Bronchus (tissue), 1 donor: ENCODE data around the gene CD79B.

- PRO-cap, result no peak
These were observed 14.7 kb upstream of the CYB561 start for GRCh38 chr17:63460816-63461198.

DNA sequence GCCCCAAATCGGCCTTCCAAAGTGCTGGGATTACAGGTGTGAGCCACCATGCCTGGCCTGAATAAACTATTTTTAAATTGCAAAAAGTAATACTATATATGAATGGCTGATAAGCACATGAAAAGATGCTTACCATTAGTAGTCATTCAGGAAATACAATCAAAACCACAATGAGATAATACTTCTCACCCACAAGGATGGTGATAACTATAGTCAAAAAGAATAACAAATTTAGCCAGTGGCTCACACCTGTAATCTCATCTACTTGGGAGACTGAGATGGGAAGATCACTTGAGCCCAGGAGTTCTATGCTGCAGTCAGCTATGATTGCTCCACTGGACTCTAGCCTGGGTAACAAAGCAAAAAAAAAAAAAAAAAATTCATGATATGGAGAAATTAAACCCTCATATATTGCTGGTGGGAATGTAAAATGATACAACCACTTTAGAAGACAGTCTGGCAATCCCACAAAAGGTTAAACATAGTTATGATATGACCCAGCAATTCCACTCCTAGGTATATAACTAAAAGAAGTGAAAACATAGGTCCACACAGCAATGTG is 2.3 kb upstream of the TACO1 start:
- PRO-cap, result no peak

DNA sequence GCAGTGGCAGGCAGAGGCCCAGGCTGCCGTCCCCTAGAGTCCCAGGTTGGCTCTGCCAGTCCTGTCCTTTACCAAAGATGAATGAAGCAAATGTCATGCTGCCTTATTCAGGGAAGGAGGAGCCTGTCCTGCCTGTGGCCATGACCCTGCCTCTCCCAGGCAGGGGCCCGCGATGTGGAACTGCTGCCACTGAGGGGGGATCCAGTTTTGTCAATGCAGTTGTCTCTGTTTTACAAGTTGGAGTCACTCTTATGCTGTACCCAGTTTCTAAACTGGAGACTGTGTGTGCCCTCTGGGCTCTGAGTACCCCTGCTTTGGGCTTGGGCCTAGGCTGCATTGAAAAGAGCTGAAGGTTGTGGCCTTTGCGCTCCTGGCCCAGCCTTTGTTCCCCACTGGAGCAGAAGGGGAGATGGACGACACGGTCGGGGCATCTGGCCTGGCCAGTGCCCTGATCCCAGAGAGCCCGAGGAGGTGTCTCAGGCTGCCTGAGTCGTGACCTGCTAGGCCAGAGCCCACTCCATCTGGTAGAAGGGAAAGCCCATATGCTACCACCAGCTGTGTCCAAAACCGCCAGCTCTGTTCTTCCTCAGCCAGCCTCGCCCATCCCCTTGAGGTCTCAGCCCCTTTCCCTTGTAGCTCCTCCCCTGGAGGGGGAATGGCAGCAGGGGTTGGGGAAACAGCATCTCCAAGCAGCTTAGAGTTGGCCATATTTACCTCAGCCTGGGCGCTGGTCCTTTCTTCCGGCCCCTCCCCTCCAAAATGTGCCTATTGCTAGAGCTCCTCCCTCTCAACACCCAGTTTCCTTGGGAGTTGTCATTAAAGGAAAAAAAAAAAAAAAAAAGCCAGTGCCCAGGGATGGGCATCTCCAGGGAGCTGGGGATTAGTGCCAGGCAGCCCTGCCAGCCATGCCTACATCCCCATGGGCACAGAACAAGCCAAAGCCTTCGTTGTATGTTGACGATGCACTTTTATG is 5.4 kb downstream of the LIMD2 start:
- PRO-cap, result no peak

GRCh38 chr17:63702725-63703291 is 2.9 kb upstream of the LIMD2 start:
- PRO-cap, result no peak

DNA sequence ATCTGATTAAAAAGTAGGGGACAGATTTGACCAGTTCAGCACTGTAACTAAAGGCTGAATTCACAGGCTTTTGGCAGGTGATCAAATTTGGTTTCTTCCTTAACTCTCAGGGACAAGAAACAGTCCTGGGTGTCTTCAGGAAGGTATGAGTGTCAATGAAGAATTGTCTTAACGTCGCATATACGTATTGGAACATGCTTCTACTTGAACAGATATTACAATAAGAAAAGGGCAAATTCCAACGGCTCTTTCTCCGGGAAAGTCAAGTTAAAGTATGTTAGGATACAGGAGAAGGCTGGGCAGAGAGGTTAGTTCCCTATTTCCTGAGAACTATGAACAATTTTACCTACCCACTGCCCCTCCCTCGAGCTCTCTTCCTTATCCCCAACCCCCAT is 784 bp downstream of the STRADA start:
- PRO-cap, result no peak

DNA sequence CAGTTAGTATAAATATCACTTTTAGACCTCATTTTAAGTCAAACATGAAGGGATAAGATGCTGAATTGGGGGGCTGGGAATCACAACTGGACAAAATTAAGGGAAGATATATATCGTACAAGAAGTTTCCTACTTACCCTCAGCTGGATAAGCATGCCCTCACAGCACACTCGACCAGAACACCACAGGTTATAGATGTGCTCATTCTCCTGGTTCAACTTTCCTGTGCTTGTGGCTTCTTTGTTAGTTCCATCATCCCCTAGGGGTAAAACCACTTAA is 12.4 kb downstream of the CCDC47 start:
- PRO-cap, result no peak

DNA sequence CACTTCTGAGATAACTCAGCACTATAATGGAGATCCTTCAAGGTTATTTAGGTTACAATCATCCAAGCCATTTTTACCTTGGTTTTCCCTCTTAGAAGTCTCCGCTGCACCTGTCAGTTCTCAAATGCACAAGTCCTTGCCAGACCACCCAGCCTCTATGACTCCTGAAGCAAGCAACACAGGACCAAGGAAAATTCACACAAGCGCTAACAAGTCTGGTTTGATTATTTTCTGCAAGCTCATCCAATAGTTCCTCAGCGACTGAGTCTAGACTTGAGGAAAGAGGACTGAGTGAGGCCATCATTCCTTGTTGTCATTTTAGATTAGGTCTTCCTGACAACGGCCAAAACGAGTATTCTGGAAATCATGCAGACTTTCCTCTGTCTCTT is 703 bp downstream of the CCDC47 start:
- PRO-cap, result unidirectional peak, plus-strand start at position 270 of the sequence

- PRO-cap, result no peak
These were observed 12.9 kb downstream of the DDX42 start for GRCh38 chr17:63786866-63787316.

DNA sequence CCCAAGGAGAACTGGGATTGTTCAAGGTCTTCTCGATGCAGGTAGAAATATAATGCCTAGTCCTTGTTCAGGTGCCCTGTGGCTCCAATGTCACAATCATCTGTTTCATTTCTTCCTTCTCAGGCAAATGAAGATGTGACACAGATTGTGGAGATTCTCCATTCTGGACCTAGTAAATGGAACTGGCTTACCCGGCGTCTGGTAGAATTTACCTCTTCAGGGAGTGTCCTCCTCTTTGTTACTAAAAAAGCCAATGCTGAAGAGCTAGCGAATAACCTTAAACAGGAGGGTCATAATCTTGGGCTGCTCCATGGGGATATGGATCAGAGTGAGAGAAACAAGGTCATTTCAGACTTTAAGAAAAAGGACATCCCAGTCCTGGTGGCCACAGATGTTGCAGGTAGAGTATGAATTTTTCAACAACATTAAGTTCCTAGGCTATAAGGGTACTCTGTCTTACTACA is 15.4 kb upstream of the PSMC5 start:
- PRO-cap, result no peak

DNA sequence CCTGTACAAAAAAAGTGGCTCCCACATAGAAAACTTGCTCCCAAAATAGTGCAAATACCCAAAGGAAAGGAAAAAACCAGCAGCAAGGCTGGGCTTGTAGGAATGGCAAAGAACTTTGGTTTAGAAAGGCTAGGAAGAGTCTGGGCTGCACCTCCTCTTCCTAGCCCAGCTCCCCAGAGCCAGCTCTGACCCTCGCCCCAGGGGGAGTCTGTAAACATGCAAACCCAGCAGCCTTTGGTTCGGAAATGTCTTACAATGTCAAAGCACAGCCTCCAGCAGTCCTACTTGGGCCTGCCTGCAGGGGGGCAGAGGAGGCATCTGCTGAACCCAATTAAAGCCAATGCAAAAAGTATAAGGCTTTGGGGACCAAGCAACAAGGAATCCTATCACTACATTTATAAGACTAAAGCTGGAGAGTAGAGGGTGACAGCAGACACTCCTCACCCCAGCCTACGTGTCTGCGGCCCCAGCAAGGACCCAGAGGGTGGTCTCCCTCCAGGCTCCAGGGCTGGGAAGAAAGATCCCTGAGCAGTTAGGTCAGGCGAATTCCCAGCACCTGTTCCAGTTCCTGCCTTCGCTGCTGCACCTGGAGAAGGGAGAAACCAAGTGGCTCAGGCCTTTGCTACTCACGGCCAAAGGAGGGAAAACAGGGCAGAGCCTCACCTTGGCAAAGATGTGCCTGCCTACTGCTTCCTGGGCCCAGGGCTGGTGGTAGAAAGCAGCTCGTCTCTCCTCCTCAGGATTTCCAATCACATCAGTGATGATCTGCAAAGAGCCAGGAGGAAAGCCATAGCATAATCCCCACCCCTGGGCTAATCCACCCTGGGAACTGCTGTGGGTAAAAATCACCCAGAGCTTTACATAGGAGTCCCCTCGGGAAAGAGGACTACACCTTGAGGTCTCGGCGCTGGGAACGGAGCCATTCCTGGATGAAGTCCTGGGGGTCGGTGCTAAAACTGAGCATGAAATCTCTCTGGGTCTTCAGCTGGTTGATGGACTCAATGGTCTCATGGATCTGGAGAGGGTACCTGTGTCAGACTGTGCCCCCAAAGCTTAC is 5.3 kb upstream of the FTSJ3 start:
- PRO-cap, result no peak

GRCh38 chr17:63840376-63841018 is 2.0 kb downstream of the SMARCD2 start:
- PRO-cap, result no peak

- PRO-cap, result bidirectional peak, plus-strand start at chr17:63932466, minus-strand start at chr17:63932364
These were observed at the start of gene CD79B for GRCh38 chr17:63931911-63932575. CD79B (minus strand) TSS chr17:63932331.

DNA sequence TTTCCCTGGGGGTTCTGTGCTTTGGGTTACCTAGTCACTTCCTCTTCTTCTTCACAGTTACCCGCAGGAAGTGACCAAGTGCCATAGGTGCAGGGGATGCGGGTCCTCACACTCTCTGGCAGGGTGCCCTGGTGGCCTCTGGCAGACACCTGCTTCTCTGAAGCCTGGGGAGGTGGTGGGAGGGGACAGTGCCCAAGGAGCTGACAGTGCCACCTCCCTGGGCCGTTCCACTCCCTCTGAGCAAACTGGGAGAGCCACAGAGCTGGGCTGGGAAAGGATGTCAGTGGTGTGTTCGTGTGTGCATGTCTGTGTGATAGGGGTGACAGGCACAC is 18.2 kb downstream of the SCN4A start:
- PRO-cap, result no peak

GRCh38 chr17:64019375-64020033 is 929 bp downstream of the ICAM2 start:
- PRO-cap, result no peak

GRCh38 chr17:64077070-64077789 is 52.7 kb downstream of the ERN1 start:
- PRO-cap, result no peak

DNA sequence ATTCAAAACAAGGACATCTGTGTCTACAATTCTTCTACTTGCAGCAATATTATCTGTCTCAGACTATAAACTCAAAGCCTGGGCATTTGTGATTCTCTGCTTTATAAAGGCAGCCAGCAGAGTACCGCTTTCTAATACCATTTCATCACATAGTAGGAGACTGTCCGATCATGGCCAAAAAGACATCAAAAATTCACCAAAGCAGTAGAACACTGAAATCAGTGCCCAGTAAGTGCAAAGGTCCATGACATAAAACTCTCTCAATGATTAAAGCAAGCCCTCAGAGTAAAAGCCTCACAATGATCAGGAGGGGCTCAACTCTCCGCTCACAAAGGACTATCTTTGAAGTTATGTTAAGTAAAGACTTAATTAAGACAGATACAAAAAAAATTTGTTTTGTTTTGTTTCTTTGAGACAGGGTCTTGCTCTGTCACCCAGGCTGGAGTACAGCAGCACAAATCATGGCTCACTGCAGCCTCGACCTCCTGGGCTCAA is 23.0 kb downstream of the ERN1 start:
- PRO-cap, result no peak

- PRO-cap, result no peak
These were observed 35.9 kb downstream of the PECAM1 start for GRCh38 chr17:64354810-64355173.

DNA sequence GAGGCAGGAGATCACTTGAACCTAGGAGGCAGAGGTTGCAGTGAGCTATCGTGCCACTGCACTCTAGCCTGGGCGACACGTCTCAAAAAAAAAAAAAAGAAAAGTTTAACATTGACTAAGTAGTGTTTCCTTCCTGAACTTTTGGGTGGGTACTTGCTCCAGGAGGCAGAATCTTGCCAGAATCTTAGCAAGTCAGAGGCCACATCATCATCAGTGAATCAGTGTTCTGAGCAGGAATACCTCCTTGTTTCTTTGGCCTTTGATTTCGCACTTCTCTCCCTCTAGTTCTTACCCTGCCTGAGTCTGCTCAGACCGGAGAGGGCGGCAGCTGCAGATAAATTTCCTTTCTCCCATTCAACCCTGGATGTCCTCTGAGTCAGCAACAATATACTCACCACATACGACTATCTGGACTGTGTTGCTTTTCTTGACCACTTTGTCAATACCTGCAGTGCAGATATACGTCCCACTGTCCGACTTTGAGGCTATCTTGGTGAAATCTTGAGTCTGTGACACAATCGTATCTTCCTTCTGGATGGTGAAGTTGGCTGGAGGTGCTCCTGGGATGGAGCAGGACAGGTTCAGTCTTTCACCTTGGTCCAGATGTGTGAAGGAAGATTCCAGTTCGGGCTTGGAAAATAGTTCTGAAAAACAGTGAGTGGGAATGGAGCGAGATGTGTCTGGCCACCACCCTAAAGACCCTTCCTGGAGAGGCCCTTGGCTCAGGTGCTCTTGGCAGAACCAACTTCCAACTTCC is 27.7 kb downstream of the PECAM1 start:
- PRO-cap, result no peak

- PRO-cap, result no peak
These were observed 11.8 kb downstream of the POLG2 start for GRCh38 chr17:64484938-64485659.

GRCh38 chr17:64510429-64510950 is 3.7 kb downstream of the CEP95 start:
- PRO-cap, result no peak